NB4 (cell line): Measurements from ENCODE around the genes NDUFV2 and ANKRD12.

- RRBS: no CpG with 5 or more reads among the region's 1 CpG
These were observed 158.6 kb upstream of the NDUFV2 start for GRCh38 chr18:8943843-8944272.

DNA sequence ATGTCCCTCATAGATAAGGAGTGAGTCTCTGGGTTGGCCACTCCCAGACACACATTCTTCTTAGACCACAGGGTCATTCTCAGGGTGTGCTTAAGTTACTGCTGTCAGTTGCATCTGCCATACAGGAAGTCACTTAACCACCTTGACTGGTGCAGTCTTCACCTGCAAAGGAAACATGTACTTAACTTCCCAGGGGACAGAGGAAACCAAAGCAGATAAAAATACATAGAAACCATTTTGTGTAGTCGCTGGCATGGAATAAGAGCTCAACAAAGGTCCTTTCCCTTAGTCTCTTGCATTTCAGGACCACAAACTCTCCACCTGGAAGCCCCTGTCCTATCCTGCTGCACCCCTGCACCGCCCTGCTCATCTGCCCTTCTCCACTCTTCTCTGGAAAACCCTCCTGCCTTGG lies 150.9 kb upstream of the NDUFV2 start:
- RRBS: no CpG with 5 or more reads among the region's 2 CpGs

DNA sequence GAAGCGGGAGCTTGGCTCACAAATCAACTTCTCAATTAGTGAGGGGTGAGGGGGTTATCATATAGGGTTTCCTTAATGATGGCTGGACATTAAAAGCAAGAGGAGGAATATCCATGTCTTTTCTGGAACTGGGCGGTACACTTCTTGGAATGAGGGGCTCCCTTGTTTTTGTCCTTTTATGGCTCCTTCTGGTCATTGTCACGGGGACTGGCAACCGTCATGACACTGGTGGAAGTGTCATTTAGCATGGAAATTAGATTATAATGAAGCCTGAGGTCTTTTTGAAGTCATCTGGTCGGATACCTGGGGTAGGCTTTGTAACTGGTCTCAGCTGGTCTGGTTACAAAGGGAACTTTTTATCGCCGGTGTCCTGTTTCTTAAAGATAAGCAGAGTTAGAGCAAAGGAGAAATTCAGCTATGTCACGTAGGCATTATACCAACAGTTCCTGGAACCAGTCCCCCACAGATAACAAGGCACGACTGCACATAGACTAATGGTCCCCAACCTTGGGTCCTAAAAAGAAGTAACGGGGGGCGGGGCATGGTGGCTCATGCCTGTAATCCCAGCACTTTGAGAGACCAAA lies 93.6 kb upstream of the NDUFV2 start:
- RRBS: no CpG with 5 or more reads among the region's 11 CpGs

- RRBS: no CpG with 5 or more reads among the region's 18 CpGs
These were observed 32.9 kb upstream of the NDUFV2 start for GRCh38 chr18:9069344-9070217.

DNA sequence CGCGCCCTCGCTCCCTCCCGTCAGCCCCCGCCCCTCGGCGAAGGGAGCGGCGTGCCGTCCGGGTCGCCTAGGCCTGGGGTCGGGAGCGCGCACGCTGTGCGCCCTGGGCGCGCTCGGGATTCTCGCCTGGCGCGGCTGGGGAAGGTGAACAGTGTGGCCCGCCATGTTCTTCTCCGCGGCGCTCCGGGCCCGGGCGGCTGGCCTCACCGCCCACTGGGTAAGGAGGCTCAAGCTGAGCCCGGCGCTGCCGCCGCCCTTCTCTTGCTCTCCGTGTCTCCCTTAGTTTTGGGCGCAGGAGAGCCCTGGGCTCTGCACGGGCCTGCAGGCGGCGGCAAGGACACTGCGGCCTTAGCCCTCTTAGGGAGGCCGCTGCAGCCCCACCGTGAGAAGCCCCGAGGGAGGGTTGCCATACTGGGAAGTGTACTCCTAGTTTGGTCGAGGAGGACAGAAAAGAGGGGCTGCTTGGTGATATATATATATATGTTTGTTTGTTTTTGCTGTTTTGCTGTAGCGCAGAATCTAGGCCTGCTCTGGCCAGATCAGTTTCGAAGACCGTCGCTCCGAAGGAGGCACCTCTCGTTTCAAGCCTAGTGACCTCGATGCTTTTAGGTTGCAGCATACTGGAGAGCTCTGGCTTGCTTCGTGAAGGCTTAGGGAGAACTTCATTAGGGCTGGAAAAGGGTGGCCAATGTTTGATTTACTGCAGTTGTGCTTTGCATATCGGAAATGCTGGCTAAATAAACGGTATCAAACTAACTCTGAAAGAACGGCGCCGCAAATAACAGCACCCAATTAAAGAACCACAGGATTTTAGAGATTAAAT lies at the start of gene NDUFV2:
Gene NDUFV2, plus strand, starts transcription at position 119 of the 823 bp plus-strand sequence.
- RRBS: 1% methylated on average over 7 of the region's 58 CpGs

- RRBS: under 1% methylated on average over 10 of the region's 73 CpGs
These were observed 669 bp upstream of the ANKRD12 start for GRCh38 chr18:9135524-9136700.

- RRBS: under 1% methylated on average over 93 of the region's 145 CpGs
These were observed at the start of gene ANKRD12 for GRCh38 chr18:9136701-9137735. Gene ANKRD12, plus strand, starts transcription at chr18:9136781.

GRCh38 chr18:9137736-9138010 lies 1.1 kb downstream of the ANKRD12 start:
- RRBS: no CpG with 5 or more reads among the region's 10 CpGs

GRCh38 chr18:9146167-9146476 lies 9.5 kb downstream of the ANKRD12 start:
- RRBS: no CpG with 5 or more reads among the region's 1 CpG

- RRBS: no CpG with 5 or more reads among the region's 2 CpGs
These were observed 21.2 kb downstream of the ANKRD12 start for GRCh38 chr18:9157818-9158122.

GRCh38 chr18:9362811-9363349 lies 28.3 kb downstream of the TWSG1 start:
- RRBS: no CpG with 5 or more reads among the region's 1 CpG

GRCh38 chr18:9743029-9743215 lies 34.8 kb downstream of the RAB31 start:
- RRBS: no CpG with 5 or more reads among the region's 1 CpG

DNA sequence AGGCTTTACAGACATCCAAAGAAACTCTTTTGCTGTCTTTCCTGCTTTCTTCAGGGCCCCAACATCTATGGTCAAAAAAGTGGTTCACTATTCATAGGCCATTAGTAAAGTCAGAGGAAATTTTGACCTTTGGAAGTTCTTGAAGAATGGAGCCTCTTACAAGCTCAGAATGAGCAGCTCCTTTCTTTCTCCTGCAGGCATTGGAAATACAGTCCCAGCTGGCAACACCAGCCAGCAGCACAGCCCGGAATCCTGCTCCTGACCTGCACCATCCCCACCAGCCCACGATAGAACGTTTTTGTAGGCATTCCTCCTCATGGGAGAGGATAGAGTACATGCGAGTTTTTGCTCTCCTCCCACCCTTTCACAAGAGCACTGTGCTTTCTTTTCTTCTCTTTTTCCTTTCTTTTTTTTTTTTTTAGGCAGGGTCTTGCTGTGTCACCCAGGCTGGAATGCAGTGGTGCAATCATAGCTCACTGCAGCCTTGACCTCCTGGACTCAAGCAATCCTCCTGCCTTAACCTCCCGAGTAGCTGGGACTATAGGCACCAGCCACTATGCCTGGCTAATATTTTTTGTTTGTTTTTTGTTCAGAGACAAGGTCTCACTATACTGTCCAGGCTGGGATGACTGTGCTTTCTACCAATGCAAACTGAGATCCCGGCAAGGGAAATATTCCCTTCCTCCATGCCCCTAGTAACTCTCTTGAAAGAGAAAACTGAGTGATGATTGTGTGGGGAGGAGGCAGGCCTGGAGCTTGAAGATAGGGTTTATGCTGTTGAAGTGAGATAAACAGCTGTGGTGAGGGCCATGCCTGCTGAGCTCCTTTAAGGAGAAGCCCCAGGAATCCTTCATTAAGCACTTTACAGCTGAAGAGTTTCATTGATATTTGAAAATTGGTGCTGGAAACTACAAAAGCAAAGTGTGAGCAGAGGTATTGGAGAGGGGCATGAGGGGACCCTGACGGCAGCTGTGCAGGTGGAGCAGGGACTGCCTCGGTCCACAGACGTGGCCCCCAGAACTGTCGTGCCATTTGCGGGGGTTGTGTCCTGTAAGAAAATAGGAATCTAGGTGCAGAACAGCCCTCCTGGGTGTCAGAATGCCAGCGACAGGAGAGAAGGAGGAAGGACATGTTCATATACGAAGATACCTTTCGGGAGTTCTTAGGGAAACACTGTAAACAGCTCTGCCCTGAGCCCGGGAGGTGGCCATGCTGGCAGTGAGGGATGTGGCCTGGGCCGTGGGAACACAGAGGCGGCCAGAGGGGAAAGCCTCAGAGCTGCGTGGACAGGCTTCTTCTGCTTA lies 82.5 kb upstream of the TXNDC2 start:
- RRBS: no CpG with 5 or more reads among the region's 18 CpGs

GRCh38 chr18:9928399-9929115 lies 14.7 kb downstream of the VAPA start:
- RRBS: no CpG with 5 or more reads among the region's 4 CpGs

- RRBS: no CpG with 5 or more reads among the region's 4 CpGs
These were observed 28.3 kb downstream of the VAPA start for GRCh38 chr18:9941991-9942548.

GRCh38 chr18:10057755-10058611 lies 144.2 kb downstream of the VAPA start:
- RRBS: no CpG with 5 or more reads among the region's 3 CpGs

DNA sequence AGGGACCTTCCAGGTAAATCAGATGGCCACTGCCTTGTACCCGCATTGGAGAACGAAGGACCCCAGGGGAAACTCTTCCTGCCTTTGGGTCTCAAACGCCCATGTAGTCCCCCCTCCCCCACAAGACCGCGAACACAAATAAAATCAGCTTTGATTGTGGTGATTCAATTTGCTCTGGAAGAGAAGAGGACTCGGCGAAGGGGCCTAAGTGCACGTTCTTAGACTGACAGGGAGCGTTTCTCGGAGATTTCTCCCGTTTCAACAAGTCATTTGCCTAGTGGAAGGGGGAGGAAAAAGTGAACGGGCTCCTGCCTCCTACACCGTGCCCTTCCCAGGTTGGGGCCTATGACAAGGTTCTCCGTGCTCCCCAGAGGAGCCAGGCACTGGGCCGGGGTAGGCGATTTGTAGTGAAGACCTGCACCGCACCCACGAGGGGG lies 843 bp upstream of the APCDD1 start:
- RRBS: no CpG with 5 or more reads among the region's 18 CpGs

DNA sequence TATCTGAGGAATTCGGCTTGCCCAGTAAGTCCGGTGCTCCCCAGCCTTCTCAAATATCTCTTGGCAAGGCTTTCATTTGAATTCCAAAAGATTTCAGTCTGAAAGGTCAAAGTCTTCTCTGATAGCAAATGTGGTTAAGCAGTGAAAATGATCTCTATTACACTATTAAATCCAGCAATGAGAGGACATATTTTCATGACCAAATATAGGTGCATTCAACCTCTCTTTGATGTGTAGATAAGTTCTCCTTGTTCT lies 27.8 kb downstream of the PIEZO2 start:
- RRBS: no CpG with 5 or more reads among the region's 2 CpGs

- RRBS: no CpG with 5 or more reads among the region's 9 CpGs
These were observed 2.9 kb downstream of the PIEZO2 start for GRCh38 chr18:11146541-11146888.